Smooth muscle cell (in vitro differentiated cells): ENCODE measurements around the genes RILP, TLCD2 and OVCA2.

- RAMPAGE, long total RNA = no peak
Observed at GRCh38 chr17:1649088-1649758, 443 bp downstream of the RILP start.

DNA sequence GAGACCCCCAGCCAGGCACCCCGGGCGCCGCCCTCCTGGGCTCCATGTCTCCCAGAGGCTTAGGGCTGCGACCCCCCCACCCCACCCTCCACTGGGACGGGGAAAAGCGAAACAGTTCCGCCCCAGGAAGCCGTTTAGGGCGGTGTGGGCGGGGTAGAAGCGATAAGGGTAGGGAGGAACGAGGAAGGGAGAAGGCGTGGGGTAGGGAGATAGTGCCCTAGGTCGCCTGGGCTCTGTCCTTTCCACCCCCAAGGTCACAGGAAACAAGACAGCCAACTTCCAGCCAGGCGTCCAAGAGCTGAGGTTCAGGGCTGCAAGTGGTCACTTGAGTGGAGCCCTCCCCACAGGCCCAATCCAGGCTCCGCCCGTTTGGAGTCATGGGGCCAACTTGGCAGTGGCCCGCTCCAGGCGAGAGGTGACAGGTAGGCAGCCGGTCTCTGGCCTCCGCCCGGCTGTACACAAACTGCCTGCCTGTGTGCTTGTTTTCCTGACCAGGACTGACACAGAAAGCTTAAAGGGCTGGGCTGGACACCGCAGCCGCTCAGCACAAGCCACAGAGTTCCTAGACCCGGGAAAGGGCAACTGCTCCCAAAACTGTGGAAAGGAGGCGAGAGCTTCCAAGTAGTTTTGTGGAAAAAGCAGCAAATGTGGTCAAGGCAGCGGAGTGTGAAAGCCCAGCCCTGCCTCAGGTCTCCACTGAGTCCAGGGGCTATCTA lies at the start of gene RILP:
Gene RILP, minus strand, starts transcription at position 108 of the 716 bp plus-strand sequence.
- RAMPAGE, long total RNA = no peak

DNA sequence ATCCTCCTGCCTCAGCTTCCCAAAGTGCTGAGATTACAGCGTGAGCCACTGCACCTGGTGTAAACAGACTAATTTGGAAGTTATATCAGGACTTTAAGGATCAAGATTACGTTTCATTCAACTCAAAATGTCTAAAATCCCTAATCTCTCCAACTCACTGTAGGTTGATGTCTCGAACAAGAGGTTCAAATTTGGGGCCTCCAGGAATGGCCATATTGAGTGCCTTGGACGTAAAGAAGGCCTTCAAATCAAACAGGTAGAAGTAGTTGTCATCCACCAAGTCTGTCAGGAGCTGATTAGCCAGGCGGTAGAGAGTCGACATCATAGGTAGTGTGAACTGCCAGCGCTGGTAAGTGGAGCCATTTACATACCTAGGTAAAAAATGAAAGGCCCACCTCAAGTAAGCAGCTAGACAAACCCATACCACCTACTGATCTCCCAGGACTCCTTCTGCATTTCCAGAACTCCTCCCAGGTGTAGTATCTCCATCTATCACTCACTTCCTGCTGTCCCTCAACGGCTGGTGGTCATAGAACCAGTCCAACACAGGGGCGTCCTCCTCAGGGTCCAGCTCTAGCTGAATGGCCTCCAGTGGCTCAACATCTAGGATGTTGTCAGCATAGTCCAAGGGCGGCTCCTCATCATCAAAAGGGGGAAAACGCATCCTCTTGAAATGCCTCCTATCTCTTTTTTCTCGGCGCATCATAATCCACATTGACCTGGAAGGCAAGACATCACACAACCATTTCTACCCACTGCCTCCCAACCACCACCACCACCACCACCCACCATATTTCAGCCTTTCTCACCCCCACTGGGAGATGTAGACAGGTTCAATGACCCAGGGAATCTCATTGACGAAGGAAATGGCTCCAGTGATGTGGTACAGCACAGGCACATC lies 3.1 kb downstream of the PRPF8 start:
- RAMPAGE, long total RNA = no peak

- RAMPAGE, long total RNA = no peak
Observed at GRCh38 chr17:1710133-1711146, at the start of gene TLCD2. Gene TLCD2 (minus strand): TSS chr17:1710377.

DNA sequence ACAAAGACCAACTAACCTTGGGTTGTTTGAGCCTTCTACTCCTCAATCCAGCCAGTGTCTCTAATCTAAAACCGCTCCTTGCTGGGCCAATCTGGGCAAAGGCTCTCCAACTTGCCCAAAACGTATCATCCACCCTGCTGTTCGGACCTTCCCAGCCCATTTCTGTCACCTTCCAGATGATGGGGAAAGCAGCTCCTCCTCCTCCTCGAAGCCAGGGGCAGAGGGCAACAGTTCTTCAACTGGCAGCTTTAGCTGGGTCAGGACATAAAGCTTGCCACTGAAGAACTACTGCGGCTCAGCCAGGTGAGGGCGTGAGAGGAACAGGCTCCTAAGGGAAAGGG lies 3.5 kb upstream of the TLCD2 start:
- RAMPAGE, long total RNA = no peak

GRCh38 chr17:1786885-1787547 lies 25.2 kb downstream of the SERPINF1 start:
- RAMPAGE, long total RNA = no peak

DNA sequence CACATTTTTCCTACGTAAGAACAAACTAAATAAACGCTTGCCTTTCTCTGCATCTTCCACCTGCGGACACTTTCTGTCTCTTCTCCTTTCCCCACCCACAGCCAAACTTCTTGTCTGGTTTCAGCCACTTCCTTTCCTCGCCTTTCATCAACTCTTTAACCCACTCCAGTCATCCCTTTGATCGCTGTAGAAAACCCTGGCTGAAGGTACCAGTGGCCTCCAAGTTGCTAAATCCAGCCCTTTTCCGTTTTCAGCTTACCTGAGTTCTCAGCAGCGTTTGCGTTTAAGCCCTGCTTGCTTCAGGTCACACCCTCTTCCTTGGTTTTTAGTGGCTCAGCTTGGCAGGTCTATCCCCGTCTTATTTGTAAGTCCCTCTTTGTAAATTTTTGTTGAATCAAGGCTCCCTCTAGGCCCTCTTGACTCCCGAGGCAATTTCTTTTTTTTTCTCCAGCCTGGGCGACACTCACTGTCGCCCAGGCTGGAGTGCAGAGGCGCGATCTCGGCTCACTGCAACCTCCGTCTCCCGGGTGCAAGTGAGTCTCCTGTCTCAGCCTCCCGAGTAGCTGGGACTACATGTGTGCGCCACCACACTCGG lies 626 bp downstream of the RPA1 start:
- RAMPAGE, long total RNA = no peak

DNA sequence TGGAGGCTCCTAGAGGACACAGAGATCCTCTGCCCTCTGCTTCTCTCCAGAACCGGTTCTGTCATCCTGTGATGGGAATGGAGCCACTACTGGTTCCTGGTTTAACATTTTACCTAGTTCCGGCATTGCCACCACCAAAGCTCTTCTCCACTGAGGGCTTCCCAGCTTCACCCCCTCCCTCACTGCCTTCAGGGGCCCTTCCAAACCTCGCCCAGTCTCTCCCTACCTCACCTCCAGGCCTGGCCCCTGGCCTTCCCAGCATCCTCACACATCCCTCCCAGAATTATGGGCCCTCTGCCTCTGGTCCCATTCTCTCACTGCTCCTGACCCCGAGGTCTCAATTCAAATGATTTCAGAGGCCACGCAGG lies 58.5 kb downstream of the RTN4RL1 start:
- RAMPAGE, long total RNA = no peak

DNA sequence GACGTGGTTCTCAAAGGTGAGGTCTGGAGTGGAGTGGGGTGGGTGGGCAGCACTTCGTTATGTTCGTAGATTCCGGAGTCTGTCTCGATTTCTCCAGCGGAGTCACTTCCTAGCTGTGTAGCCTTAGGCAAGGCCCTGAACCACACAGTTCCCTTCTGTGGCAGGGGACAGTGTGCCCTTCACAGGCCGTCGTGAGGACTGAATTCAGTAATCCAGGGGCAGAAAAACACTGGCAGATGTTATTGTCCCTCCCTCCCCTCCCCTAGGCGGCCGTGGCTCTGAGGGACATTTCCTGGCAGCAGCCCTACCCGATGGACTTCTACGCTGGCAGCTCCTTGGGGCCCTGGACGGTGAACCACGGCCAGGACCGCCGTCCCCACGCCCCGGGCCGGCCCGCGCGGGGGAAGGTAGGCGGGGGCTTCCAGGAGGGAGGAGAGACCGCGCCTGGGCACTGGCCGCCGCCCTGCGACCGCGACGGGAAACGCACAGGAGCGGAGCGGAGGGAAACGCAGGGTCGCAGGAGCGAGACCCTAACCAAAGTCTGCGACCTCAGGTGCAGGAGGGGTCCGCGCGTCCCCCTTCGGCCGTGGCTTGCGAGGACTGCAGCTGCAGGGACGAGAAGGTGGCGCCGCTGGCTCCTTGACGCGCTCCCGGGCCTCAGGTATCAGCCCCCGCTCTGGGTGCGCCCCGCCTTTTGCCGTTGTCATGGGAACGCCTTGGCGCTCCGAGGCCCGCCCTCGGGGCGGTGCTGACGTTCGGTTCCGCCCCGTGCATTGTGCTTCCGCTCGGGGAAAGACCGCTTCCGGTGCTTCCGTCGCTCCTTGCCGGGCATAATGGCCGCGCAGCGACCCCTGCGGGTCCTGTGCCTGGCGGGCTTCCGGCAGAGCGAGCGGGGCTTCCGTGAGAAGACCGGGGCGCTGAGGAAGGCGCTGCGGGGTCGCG lies at the start of gene OVCA2:
Gene OVCA2, plus strand, starts transcription at position 808 of the 942 bp plus-strand sequence.
- RAMPAGE, long total RNA = no peak

DNA sequence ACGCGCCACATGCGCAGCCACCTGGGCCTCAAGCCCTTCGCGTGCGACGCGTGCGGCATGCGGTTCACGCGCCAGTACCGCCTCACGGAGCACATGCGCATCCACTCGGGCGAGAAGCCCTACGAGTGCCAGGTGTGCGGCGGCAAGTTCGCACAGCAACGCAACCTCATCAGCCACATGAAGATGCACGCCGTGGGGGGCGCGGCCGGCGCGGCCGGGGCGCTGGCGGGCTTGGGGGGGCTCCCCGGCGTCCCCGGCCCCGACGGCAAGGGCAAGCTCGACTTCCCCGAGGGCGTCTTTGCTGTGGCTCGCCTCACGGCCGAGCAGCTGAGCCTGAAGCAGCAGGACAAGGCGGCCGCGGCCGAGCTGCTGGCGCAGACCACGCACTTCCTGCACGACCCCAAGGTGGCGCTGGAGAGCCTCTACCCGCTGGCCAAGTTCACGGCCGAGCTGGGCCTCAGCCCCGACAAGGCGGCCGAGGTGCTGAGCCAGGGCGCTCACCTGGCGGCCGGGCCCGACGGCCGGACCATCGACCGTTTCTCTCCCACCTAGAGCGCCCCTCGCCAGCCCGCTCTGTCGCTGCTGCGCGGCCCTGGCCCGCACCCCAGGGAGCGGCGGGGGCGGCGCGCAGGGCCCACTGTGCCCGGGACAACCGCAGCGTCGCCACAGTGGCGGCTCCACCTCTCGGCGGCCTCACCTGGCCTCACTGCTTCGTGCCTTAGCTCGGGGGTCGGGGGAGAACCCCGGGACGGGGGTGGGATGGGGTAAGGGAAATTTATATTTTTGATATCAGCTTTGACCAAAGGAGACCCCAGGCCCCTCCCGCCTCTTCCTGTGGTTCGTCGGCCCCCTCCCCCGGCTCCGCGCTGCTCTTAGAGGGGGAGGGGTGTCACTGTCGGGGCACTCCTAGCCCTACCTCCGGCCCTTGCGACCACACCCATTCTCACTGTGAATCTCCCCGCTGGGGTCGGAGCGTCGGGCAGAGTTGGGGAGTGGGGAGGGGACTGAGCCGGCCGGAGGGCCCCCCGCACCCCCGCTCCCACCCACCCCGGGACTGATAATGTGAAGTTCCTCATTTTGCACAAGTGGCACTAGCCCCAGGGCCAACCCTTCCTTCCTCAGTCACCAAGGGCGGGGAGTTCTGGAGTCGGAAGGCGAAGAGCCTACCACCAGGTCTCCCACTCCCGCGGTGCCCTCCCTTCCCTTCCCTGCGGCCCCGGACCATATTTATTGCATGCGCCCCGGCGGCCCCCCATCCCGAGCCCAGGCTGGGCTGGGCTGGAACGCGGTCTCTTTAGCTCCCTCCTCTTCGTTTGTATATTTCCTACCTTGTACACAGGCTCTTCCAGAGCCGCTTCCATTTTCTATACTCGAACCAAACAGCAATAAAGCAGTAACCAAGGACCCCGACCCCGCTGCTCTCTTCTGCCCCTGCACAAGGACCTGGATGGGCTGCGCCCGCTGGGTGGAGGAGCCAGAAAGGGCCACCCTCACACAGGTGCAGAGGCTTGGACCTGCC lies 3.9 kb downstream of the HIC1 start:
- RAMPAGE, long total RNA = no peak

- RAMPAGE, long total RNA = no peak
Observed at GRCh38 chr17:2060628-2061205, 5.8 kb downstream of the HIC1 start.

GRCh38 chr17:2091034-2091483 lies 36.2 kb downstream of the HIC1 start:
- RAMPAGE, long total RNA = no peak

DNA sequence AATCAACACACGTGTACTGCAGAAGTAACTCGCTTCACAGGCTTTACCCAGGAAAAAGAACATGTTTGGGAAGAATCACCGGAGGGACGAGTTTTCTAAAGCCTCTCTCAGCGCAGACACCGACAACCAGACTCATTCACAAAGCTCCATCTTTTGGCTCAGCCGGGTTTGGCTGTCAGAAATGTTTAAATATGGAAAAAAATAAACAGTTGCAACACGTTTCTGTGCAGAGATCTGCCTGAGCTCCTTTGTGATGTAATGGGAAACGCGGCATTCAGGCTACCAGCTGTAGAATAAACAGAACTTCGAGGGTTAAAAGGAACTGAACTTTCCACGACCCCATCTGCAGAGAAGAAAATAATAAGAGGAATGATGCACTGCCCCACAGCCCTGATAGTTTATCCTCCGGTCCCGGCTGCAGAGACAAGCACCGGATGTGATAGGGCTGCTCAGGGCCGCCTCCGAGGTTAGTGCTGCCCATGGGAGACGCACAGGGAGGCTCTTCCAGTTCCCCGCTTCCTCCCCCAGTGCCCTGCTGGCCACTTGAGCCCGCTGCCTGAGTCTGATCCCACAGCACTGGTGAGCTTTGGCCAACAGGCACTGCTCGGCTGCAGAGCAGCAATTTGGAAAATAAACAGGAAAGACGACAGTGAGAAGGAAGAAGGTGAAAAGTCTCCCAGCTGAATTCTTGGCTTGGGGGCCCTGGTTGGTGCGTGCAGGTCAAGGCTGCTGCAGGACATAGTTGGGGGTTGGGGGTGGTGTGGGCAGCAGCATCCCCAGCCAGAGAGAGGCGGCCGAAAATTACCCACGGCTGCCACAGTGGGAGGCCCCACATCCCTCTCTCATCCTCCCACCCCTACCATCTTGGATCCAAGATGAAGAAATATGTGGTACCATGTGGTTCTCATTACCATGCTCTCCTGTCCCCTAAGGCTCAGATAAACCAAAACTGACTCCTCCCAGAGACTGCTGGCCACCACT lies 120.0 kb downstream of the HIC1 start:
- RAMPAGE, long total RNA = no peak

DNA sequence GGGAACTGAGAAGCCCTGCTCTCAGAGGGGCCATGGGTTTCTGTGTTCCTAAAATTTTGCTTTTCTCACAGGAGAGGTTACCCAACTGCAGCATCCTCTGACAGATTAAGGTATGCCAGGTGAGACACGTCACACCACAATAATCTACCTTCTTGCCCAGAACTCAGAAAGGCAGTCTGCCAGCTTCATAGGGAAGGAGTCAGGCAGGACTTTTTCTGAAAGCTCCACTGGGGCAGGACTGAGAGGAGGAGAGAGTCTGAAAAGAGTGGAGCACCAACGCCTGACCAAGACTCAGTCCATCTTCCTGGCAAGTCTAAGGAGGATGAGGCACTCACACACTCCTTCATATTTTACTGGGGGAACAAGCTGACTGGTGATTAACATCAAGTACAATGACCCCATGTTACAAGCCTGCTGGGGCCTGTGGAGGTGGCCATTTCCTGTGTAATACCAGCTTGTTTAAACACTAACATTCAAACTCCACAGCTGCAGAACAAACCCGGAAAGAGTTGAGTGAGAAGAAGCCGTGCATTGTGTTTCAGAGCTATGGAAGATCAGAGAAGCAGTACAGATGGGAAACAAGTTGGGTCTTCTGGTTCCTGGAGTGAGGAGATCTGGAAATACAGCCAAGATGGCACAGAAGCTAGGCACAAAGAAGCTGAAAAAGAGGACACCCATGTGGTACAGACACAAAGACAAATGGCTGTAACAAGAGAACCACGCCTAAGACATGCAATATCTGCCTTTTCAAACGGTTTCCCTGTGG lies 122.4 kb downstream of the HIC1 start:
- RAMPAGE, long total RNA = no peak

- RAMPAGE, long total RNA = no peak
Observed at GRCh38 chr17:2181203-2182216, 122.1 kb downstream of the SMG6 start.

DNA sequence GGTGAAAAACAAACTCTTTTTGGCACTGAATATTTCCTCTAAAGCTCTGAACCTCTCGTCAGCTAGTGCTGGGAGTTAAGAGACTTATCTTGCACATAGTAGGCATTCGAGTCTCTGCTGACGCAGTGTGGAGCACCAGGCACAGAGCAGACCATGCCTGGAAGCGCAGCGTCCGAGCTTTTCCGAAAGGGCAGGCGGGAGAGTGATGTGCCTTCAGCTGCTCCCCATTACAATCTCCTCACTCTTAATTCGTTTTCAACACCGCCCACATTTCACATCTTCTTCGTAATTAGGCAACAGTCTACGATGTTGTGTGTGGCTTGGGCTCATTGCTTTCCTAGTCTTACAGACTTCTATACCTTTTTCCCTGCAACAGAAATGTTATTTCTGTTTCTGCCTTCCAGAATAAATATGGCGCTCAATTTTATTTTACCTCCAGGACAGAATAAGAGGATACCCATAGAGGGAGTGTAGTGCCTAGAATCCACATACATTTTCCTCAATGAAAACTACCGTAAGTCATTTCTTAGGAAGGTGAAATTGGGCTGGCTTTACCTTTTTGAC lies 62.9 kb downstream of the SMG6 start:
- RAMPAGE, long total RNA = no peak

GRCh38 chr17:2332755-2333374 lies 3.4 kb downstream of the TSR1 start:
- RAMPAGE, long total RNA = no peak

- RAMPAGE, long total RNA = no peak
Observed at GRCh38 chr17:2335797-2336240, 438 bp downstream of the TSR1 start.

DNA sequence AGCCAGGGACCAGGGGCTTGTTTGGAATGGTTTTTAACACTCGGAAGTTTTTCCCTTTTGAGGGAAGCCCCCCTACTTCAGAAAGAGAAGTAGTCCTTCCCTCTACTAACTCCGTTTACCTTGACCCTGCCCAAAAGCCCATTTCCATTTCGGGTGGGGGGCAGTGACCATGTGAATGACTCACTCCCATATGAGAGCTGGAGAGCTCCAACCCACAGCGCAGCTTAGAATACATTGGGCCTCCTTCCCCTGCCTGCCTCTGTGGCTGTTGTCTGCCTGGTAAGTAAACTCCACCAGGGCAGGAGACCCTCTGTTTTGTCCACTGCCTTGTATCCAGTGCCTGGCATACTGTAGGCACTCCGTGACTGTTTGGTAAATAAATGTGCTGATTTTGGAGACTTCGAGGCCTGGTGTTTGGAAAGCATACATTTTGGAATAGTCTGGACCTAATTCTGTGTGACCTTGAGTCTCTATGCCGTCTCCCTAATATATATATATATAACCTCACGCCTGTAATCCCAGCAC lies 1.1 kb downstream of the SGSM2 start:
- RAMPAGE, long total RNA = no peak

DNA sequence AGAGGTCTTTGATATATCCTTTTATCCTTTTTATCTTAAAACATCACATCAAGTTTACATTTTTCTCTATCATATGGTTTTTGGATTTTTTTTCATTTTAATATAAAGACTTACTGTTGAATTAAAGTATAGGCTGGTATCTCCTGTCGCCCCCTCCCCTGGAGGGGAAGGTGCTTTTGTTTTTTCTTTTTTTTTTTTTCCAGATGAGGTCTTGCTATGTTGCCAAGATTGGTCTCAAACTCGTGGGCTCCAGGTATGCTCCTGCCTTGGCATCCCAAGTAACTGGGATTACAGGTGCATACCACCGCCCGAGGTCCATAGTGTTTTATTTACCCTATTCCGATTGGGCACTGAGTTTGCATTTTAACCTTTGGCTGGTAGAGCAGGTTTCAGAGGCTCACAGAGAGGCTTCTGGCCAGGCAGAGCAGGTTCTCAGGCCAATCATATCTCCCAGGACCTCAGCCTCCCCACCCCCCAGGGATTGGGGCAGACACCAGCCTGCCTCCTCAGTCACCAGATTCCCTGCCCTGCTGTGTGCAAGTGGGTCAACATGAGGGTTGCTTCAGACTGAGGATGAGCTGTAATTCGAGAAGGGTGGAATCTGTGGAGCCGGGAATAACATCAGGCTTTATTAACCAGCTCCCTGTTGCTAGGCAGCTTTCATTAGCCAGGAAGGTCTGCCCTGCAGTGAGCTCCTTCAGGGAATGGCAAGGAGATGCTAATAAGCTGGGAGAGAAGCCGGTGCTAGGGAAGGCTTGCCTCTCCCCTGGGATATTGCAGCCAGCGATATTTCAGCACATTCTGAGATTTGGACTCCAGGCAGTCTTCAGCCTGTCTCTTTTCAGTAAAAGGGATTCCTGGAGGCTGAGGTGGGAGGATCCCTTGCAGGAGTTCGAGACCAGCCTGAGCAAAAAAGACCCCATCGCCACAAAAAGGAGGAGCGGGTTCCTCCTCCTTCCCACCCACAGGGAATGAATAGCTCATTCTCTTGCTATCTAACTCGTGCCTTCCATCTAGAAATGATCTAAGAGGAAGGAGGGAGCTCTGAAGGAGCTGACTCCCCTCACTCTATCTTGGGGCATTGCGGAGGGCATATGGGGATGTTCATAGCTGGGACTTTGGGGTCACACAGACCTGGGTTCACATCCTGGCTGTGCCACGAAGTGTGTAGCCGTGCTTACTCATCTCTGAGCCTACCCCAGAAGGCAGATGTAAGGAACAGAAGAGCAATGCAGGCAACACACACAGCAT lies 10.6 kb downstream of the SGSM2 start:
- RAMPAGE, long total RNA = no peak